Endothelial cell (in vitro differentiated cells): ENCODE data around the genes JTB, PBXIP1 and CKS1B.

DNA sequence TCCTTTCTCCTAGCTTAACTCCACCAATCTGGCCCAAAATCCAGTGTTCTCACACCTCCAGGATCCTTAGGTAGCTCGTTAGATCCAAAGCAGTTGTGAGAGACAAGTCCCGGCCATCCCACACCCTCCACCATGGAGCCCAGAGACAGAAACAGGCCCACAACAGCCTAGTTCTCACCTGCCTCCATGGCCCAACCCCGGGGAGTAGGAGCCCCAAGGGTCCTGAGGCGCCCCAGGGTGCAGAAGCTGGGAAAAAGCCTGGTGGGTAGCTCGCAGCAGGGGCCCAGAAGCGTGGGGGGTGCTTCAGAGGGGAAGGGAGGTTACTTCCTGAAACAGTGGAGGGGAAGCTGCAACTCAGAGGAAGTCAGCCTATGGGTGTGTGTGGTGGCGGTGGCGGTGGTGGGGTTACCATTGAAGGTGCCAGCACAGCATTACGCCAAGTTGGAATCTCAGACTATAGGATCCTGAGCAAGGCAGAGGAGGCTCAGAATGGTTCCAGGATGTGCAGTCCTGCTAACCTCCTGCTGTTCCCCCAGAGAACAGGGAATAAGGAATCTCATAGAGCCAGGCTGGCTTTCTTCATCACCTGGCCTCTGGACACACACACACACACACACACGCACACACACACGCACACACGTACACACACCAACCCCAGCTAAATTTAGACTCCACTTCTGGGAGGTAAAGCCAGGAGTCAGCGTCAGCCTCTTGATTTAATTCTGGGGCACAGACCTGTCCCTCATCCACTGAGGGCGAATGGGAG, 1.4 kb downstream of the DENND4B start:
- PRO-cap = unidirectional peak, plus-strand start at position 372 of the sequence

DNA sequence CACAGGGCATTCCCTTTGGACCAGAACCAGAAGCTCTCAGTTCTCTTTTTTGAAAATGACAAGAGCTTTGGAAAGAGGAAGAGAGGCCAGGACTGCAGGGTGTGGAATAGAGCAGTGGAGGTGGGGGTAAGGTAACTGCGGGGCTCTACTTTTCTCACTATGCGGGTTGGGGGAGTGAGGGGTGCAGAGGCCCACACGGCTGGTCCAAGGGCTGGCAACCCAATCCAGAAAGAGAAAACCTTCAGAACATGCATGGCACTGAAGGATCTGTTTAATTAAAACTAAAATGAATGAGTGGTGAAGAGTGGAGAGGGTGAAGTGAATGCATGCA, 413 bp upstream of the DENND4B start:
- PRO-cap = no peak

- PRO-cap = bidirectional peak, plus-strand start at chr1:153977754, minus-strand start at chr1:153977674
Observed at GRCh38 chr1:153977545-153978229, at the start of gene JTB. Gene JTB, minus strand, starts transcription at chr1:153977674.

GRCh38 chr1:154172140-154172754, 19.7 kb downstream of the TPM3 start:
- PRO-cap = no peak

GRCh38 chr1:154178908-154179596, 12.8 kb downstream of the TPM3 start:
- PRO-cap = no peak

DNA sequence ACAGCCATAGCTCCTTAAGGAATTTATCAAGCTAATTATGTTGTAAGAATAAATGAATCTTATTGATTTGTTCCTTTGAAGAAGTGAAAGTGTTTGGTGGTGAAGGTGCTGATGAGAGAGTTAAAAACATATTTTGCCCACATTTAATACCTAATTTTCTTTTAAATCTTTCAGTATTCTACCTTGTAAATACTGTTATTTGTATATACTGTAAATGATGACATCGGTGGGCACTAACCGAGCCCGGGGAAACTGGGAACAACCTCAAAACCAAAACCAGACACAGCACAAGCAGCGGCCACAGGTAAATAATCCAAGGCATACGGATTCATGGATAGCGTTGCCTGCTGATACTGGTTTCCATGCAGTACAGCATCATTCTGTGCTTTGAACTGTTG, 4.2 kb downstream of the UBAP2L start:
- PRO-cap = no peak

DNA sequence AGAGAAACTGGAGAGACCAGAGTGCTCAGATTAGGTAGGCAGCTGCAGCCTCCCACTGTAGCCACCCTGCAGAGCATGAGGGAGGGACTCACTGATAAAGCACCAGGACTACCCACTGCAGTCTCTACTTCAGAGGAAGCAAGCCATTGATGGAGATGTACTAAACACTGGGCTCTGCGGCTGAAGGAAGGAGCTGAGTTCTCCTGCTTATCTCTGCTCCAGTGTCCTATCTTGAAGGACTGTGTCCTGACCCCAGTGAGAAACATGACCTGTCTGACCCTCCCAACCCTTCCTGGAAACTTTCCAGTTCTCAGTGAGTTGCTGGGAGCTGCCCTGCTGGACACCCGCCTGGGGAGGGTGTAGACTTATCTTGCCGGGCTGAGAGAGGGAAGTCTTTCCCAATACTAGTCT, 29.2 kb downstream of the ATP8B2 start:
- PRO-cap = no peak

DNA sequence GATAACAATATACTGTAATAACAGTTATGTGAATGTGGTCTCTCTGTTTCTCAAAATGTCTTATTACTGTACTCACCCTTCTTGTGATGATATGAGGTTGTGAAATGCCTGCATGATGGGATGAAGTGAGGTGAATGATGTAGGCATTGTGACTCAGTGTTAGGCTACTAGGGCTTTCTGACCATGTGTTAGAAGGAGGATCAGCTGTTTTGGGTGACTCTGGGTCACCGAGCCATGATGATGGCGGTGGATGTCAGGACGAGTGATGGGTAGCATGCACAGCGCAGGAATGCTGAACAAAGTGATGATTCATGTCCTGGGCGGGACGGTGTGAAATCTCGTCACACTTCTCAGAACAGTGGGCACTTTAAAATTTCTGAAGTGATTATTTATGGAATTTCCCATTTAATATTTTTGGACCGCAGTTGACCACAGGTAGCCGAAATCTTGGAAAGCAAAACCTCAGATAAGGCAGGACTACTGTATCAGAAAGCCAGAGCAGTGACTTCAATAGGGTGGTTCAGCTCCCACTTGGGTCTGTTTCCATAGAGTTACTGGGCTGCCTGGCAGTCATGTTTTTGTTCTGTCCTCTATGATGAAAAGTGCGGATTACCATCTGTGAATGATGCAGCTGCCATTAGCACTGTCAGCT, 26.5 kb downstream of the IL6R start:
- PRO-cap = no peak

- PRO-cap = no peak
Observed at GRCh38 chr1:154436426-154436999, 31.4 kb downstream of the IL6R start.

DNA sequence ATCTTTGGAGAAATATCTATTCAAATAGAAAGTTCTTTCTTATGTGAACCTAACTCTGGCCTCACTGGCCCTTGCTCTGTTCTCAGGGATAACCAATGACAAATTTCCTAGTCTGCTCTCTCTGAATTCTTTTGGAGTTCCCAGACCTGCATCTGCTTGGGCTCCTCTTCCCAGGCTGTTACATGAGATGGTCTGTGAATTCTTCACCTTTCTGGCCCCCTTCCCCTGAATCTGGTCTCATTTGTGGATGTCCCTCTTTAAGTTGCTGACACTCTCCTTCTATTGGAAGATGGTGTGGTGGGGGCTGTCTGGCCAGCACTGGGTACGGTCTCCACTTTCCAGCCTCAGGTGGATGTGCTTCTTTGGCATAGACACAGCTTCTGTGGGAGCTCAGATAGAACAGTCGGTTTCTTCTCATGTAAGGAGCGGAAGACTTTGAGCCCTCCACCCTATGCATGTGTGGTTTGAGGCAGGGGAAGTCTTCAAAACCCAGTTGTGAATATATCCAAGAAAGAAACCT, 35.9 kb downstream of the IL6R start:
- PRO-cap = no peak

DNA sequence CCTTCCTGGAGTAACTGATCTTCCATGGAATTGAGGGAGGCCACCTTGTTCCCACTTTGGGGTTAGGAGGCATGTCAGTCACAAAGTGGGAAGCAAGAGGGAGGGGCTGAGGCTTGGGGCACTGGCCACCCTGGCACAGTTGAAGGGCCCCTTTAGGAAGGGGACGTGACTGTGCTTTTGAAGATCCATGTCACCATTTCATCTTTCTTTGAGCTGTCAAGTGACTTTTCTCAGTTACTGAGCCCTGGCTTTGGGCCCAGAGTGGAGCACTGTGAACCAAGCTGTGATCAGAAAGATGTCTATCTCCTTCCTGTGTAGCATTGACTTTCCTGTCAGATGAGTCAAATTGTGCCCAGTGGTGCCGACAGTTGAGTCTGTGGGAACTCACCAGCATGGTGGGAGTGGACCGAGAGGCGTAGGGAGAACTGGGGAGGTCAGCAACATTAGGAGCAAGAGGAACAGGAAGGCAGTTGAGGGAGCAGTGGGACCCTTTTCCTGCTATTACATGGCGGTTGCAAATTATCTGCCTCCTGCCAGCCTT, 38.4 kb upstream of the TDRD10 start:
- PRO-cap = no peak

DNA sequence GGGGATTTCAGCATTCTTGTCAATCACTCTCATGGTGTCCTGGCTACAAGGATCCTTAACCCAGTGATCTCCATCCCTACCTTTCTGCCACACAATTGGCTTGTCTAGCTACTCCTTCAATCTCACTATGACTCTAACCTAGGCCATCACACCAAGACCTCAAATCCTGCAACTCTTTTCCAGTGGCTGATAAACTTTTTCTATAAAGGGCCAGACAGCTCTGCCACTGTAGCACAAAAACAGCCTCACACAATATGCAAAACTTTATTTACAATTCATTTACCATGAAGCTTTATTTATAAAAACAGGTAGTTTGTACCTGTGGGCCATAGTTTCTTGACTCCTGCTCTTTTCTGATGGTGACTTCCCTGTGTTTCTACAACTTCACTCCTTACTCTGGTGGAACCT, 4.1 kb downstream of the ADAR start:
- PRO-cap = no peak

DNA sequence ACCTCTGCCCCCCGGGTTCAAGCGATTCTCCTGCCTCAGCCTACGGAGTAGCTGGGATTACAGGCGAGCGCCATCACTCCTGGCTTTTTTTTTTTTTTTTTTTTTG, 276 bp upstream of the ADAR start:
- PRO-cap = no peak

DNA sequence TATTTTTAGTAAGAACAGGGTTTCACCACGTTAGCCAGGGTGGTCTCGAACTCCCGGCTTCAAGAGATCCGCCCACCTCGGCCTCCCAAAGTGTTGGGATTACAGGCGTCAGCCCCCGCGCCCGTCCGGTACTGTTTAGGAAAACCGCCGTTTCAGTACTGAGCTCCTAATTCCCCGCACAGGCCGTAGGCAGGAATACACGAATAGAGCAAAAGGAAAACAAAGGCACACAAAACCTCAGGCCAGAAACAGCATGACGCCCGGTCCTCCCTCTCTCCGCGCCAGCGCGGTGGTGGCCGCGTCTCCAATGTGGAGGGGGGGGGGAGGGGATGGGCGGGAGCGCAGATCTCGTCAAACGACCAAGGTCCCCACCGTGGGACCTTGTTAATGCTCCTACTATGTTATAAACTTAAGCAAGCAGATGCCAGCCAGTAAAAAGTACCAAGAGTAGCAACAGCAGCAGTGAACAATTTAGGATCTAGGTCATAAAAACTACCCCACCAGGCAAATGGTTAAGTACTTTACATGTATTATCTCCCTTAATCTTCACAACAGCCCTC, 609 bp upstream of the ADAR start:
- PRO-cap = bidirectional peak, plus-strand start at position 228 of the sequence, minus-strand start at position 160 of the sequence; unidirectional peak, minus-strand start at position 389 of the sequence

DNA sequence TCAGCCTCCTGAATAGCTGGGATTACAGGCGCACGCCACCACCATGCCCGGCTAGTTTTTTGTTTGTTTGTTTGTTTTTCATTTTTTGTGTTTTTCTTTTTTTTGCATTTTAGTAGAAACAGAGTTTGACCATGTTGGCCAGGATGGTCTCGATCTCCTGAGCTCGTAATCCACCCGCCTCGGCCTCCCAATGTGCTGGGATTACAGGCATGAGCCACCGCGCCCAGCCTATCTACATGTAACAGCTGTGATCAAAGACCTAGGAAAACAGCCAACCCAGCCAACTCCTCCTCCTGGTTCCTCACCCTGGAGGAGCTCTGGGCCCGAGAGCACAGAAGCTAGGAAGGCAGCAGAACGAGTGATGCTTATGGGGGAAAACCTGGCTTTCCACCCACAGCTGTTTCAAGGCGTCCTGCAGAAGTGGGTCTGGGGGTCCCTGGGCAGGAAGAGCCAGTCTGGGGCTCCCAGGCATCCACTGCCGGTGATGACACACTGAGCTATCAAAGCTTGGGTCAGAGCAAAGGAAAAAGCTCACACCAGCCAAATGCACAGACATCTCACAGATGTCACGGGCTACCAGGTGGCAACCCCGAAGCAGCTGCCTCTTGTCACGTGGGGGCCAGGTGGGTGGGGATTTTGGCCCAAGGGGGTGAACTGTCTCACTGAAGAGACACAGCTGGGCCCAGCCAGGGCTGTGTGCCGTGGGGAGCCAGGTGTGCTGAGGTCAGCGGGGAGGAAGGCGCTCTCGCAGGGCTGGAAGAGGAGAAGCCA, 32.7 kb downstream of the KCNN3 start:
- PRO-cap = no peak

DNA sequence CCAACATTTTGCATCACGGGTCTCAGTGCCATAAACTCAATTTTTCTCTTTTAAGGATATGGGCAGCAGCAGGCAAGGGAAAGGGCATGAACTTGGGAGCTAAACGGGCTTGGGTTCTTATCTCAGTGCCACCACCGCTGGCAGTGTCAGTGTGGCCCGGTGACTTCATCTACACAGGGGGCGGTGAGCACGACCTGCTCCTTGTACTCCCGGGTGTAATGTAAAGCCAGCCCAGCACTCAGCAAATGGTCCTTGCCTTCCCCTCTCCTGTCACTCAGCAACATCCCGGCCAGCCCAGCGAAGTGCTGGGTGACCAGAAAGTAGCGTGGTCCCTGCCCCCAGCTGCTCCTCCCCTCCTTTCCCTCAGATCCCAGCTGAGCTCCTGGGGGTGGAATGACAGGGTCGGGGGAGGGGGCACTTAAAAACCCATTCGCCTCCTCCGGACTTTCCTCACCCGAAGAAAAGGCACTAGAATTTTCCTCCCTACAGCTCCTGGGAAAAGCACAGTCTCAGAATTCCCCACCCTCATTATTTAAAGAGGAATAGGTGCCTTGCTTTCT, 7.2 kb downstream of the KCNN3 start:
- PRO-cap = no peak

GRCh38 chr1:154866981-154867982, 2.8 kb downstream of the KCNN3 start:
- PRO-cap = no peak

DNA sequence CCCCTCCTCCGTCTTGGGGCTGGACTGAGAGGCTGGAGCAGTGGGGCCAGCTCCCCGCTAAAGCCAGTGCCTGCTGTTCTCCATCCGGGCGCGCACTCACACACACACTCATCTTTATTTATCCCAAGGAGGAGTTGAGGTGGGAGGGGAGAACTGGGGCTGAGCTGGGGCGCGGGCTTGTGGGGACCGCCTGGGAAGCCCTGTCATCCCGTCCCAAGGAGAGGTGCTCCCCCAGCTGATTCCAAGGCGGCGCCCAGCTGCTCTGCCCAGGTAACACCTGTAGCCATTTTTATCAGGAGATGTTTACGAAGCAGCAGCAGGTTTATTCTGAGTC, 2.1 kb downstream of the KCNN3 start:
- PRO-cap = no peak

- PRO-cap = bidirectional peak, plus-strand start at chr1:154955864, minus-strand start at chr1:154955952; bidirectional peak, plus-strand start at chr1:154956272, minus-strand start at chr1:154956099
Observed at GRCh38 chr1:154955701-154956643, at the start of gene PBXIP1. Gene PBXIP1, minus strand, starts transcription at chr1:154956099.

DNA sequence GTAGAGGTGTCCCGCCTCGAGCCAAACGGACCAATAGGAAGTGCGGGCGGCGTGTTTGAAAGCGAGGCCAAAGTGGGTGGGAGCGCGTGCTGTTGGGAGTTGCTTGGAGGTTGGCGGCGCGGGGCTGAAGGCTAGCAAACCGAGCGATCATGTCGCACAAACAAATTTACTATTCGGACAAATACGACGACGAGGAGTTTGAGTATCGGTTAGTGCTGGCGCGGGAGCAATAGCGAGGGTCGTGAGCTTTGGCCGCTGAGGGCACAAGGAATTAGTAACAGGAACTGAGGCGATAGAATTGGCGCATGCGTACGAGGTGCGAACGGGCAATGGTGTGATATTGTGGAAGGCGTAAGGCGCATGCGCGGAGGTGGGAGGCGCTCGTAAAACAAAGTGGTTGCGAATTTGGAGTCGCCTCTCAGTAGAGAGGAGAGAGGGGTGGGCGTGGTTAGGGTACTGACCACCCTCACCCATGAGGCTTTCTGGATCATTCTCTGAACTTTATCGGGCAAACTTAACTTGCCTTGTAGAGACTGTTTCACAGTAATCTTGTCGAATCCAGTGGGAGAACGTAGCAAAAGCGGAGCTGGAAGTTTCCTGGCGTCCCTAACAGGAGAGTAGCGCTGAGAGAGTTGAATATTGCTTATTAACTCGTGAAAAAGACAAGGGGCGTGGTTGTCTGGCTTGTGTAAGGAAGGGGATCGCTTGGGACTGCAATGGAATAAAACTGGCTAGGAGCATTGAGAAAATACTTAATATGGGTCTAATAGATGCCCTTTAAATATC, at the start of gene CKS1B:
TSS of gene CKS1B (plus strand) at position 85 of the 786 bp plus-strand sequence.
- PRO-cap = bidirectional peak, plus-strand start at position 85 of the sequence, minus-strand start outside the sequence; bidirectional peak, plus-strand start at position 421 of the sequence, minus-strand start at position 307 of the sequence; bidirectional peak, plus-strand start at position 691 of the sequence, minus-strand start at position 619 of the sequence